Left lung (tissue), 1 donor: ENCODE measurements around a stretch of chr15.

GRCh38 chr15:57143214-57143945 lies 224.9 kb downstream of the TCF12 start:
- PRO-cap = no peak

DNA sequence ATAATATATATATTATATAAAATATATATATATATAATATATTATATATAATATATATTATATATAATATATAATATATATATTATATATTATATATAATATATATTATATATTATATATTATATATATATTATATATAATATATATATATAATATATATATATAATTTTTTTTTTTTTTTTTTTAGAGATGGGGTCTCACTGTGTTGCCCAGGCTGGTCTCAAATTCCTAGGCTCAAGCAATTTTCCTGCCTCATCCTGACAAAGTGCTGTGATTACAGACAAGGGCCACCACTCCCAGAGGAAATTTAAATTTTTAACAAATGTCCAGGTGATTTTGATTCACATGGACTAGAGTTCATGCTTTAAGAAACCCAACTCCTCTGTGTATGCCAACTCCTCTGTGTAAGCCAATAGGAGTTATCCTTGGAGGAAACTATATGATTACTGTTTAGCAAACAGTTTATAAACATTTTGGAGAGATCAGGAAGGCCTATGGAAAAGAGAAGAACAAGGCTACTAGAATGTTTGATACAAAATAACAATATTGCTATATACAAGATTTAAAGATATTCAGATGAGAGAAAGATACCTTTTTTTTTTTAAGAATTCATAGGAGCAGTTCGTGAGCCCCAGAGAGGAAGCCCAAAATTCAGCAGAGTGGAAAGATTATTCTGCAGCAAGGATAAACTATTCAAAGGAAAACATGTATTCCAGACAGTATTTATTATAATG lies 205.5 kb upstream of the CGNL1 start:
- PRO-cap = no peak

DNA sequence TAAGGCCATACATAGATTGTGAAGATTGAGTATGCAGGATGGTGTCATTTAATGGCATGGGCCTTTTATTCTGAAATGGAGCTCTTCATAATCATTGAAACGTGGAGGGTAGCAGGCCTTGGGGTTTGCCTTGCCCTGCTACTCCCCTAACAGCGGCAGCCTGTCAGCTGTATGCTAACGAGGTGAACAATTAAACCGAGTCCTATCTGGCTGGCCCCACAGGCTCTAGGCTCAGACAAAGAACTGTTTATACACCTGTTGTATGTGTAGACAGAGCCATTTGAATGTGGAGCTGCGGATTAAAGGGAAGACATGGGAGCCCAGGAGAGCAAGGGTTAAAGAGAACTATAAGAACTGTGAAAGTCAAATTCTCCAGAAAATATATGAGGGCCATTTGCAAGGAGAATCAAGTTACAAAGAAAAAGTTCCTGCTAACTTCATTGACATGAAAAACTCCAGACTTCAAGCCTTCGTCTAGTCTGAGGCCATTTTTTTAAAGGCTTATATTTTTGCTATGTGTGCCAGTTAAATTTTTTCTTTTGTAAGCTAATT lies 116.7 kb upstream of the CGNL1 start:
- PRO-cap = no peak

GRCh38 chr15:57284623-57285121 lies 91.6 kb upstream of the CGNL1 start:
- PRO-cap = no peak

DNA sequence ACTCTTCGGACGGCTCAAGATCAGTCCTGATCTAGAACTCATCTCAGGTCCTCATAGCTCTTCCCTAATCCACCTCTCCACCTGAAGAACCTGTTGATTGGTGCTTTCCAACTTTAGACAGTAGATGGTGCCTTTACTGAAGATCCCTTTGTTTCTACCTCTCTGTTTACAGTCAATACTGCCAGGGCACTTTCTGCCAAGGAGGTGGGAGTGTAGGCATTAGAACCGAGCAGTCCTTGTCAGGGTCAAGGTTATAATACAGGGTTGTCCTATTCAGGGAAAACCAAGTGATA lies 1.2 kb downstream of the CGNL1 start:
- PRO-cap = no peak

DNA sequence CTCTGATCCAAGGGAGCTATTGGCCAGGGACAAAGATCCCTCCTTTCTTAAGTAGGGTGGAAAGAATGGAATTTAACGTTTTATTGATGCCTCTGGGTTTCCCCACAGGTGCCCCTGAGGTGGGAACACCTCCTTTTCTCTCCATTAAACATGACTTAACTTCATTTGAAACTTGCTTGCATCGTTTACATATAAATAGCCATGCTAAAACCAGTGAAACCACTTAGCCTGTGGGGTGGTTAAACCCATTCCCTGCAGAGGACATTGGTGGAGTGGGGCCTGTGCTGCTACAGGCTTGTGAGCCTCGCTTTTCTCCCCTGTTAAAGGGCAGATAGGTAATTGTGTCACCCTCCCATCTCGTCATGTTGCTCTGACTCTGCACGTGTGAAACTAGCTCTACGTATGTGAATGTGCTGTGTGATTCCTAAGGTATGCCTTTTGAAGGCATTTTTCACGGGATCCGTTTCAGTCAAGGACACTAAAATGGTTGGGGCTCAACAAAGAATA lies 9.7 kb downstream of the CGNL1 start:
- PRO-cap = no peak

DNA sequence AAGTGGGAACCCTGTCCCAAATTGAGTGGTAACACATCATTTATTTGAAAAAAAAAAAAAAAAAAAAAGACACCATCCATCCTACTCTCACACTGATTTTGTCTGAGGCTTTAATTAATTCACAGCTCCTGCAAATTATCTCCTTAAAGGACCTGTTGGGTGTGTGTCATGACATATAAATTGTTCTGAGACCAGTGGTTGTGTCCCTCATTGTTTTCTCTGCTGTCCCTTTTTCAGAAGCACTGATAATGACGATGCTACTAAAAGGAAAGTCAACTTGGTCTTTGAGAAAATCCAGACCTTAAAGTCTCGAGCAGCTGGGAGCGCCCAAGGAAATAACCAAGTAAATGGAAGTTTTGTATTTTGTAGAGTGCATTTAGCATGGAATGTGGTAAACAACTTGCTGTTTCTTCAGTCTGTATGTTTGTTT lies 65.8 kb downstream of the CGNL1 start:
- PRO-cap = no peak

DNA sequence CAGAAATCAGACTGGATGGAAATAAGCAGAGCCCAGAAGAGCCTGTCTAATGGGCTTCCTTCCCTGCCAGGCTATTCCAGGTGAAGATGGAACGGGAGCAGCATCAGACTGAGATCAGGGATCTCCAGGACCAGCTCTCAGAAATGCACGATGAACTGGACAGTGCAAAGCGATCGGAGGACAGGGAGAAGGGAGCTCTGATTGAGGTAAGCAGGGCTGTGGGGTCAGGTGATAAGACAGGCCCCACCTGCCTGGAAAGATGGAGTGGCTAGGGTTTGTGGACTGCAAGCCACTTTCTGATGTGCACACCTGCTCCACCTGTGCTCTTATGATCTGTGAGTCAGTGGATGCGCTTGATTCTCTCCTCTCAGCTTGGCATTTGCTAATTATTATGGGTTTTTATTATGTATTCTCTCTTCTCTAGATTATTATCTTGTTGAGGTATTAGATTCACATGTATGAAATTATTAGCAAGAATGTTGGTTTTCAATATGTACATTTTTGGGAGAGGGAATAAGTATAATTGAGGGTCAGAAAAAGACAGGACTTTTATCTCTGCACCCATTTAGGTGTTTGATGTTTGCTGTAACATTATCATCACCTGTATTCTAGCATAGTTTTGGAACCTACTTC lies 77.4 kb downstream of the CGNL1 start:
- PRO-cap = no peak

GRCh38 chr15:57461628-57462133 lies 85.4 kb downstream of the CGNL1 start:
- PRO-cap = no peak

GRCh38 chr15:57595597-57596017 lies 3.9 kb downstream of the MYZAP start:
- PRO-cap = no peak

GRCh38 chr15:57617966-57618362 lies 26.3 kb downstream of the MYZAP start:
- PRO-cap = no peak

GRCh38 chr15:57679677-57680465 lies 26.6 kb upstream of the POLR2M start:
- PRO-cap = no peak

- PRO-cap = no peak
Measured at GRCh38 chr15:57792692-57793135, 86.2 kb downstream of the POLR2M start.

DNA sequence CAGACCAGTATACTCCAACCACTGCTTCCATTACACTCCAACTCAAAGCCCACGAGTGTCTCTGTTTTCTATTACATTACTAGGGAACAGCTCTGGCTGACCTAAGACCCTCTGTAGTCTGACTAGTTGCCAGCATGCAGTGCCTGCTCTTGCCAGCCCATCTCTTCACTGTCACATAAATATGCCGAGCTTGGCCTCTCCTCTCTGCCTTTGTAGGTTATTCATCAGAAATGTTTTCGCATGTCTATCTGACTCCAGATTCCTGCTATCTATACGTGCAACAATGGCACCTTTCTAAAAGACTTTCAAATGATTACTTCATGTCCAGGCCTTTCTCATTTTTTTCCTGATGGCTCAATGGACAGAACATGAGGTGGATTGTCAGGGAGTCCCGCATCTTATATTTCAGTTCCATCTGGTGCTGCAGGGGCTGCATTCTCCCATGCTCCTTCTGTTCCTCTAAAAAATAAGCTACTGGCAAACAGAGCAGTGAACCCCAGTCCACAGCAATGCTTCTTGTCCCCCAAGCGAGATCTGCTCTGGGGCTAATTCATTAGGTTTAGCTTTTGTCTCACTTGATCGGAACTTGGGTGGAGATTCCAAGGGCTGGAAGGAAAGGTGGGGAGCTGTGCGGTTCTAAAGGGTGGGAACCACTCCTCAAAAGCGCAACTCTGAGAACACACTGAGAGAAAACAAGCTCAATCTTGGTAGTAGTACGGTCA lies 113.1 kb downstream of the ALDH1A2 start:
- PRO-cap = no peak

GRCh38 chr15:58147267-58147582 lies 9.0 kb downstream of the AQP9 start:
- PRO-cap = no peak

DNA sequence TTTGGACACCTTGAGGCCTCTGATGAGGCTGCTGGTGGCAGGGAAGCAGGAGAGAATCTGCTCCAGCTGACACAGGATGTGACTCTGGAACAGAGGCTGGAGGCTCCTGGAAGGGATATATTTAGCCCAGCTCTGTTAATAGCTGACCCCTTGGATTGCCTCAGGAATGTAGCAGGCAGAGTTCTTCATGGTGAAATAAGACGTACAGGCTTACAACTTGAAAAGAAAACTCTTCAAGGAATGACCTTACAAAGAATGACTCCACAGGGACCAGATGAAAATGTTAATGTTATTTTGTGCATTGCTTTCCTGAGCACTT lies 90.5 kb downstream of the AQP9 start:
- PRO-cap = no peak

GRCh38 chr15:58250000-58250343 lies 111.8 kb downstream of the AQP9 start:
- PRO-cap = no peak

GRCh38 chr15:58410267-58410866 lies 21.4 kb upstream of the LIPC start:
- PRO-cap = bidirectional peak, plus-strand start at chr15:58410572, minus-strand start at chr15:58410410

DNA sequence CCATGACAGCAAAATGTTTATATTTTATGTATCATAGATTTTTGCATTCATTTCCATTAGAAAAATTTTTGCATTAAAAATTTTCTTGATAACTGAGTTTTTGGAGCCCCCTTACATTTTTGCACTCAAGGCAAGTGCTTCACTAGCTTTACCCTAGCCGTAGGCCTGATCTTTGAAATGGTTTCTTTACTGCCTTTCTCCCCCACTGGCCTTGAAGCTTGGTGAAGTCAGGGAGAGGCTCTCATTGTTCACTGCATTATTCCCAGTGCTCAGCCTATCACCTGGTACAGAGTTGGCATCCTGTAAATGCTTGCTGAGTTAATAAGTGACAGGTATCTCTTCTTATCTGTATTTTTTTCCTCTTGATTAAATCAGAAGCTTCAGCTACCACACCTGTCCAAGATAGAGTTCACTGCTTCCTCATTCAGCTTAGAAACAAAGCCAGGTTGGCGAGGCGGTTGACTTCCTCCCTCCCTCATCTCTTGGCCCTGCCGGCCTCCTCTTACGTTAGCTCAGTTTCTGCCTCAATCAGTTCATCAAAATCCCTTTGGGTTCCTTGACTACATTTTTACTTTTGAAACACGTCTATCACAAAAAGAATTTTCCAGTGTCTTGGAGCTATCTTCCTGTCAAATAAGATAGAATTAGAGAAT lies 142.8 kb downstream of the LIPC start:
- PRO-cap = no peak

- PRO-cap = bidirectional peak, plus-strand start at chr15:58771261, minus-strand start at chr15:58770968
Measured at GRCh38 chr15:58770821-58771060, 361 bp upstream of the MINDY2 start.